NCI-H460 (cell line): ENCODE data around the gene UCHL1.

RAMPAGE:
- cytosol, long total RNA, result no peak
- long total RNA, result no peak
- nucleus, long total RNA, result no peak
Measured at GRCh38 chr4:40970241-40971239, 220.8 kb downstream of the NSUN7 start.

RAMPAGE:
- cytosol, long total RNA, result no peak
- long total RNA, result no peak
- nucleus, long total RNA, result no peak
Measured at GRCh38 chr4:41050595-41051322, 163.6 kb downstream of the APBB2 start.

GRCh38 chr4:41142938-41143777 lies 71.2 kb downstream of the APBB2 start:
RAMPAGE:
- cytosol, long total RNA, result no peak
- long total RNA, result no peak
- nucleus, long total RNA, result no peak

DNA sequence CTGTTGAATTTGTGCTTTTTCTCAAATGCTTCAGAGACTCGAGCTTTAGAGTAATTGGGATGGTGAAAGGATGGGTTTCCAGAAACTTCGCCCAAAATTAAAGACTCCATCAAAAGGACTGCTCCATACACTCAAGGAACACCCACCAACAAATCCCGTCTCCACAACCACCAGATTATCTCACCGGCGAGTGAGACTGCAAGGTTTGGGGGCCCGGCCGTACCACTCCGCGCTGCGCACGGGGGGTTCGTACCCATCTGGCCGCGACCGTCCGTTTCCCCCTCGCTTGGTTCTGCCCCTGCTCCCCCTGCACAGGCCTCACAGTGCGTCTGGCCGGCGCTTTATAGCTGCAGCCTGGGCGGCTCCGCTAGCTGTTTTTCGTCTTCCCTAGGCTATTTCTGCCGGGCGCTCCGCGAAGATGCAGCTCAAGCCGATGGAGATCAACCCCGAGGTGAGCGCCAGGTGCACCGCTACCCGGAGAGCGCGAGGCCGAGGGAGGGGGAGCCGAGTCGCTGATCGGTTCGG lies at the start of gene UCHL1:
TSS of gene UCHL1 (plus strand) at position 370 of the 525 bp plus-strand sequence.
RAMPAGE:
- cytosol, long total RNA, result start-site peak on the plus strand centred at position 372 of the sequence, 7 bp wide, 47,574 and 12,488 reads in 2 replicates
- long total RNA, result start-site peak on the plus strand centred at position 387 of the sequence, 36 bp wide, 26,577 and 14,228 reads in 2 replicates
- nucleus, long total RNA, result start-site peak on the minus strand centred at position 166 of the sequence, 39 bp wide, 15 and 26 reads in 2 replicates

DNA sequence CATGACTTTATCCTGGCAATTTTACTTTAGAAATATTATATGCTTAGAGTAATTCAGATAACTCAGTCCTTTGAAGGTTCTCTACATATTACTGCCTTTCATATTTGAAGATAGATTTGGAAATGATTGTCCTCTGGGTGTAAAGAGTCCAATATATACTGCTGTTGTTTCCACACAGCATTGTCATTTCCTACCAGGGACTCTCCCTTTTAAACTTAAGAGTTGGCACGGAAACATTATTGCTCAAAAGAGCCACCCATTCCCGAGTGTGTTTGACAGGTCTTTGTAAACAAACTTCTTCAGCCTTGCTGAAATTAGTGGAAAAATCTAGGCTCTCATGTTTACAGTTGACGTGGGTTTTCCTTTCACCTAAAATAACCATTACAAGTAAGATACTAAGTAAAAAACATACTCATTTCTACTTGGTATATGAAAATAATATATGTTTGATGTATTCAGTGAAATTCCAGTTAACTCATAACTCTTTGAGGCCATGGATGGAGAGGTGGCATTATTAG lies 111.4 kb upstream of the LIMCH1 start:
RAMPAGE:
- cytosol, long total RNA, result no peak
- long total RNA, result no peak
- nucleus, long total RNA, result no peak

RAMPAGE:
- cytosol, long total RNA, result no peak
- long total RNA, result no peak
- nucleus, long total RNA, result no peak
Measured at GRCh38 chr4:41569525-41570358, 31.8 kb downstream of the LIMCH1 start.

RAMPAGE:
- cytosol, long total RNA, result no peak
- long total RNA, result no peak
- nucleus, long total RNA, result no peak
Measured at GRCh38 chr4:41643979-41644960, 104.3 kb downstream of the PHOX2B start.

GRCh38 chr4:41684627-41685008 lies 63.9 kb downstream of the PHOX2B start:
RAMPAGE:
- cytosol, long total RNA, result no peak
- long total RNA, result no peak
- nucleus, long total RNA, result no peak

DNA sequence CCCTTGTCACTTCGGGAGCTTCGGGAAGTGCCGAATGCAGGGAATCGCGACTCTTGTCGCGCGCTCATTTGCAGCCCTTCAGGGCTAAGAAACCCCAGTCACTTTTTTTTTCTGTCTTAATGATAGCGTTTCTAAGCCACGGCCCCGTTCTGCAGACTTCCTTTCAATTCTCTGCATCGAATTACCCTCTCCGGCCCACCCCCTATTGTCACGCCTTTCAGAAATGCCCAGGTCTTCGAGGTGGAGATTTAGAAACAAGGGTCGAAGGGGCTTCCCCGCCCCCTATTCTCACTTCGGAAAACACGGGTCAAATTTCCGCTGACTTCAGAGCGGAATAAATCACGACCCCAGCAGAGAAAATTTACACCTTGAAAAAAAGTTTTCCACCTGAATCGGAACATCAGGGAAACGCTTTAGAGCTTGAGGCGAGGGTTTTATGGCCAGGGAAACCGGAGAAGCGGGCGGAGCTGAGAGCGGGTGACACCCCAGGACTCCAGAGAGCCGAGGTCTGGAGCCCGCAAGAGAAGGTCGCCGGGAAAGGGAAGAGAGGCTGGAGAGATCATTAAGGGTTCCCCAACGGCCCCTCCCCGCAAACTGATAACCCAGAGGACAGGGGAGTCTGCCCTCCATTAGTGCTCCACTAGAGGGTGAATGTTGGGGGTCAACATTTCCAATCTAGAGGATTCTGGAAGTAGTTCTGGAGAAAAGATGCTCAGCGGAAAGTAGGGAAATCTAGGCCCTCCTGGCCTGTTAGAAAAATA lies 1.6 kb downstream of the SHISA3 start:
RAMPAGE:
- cytosol, long total RNA, result no peak
- long total RNA, result no peak
- nucleus, long total RNA, result no peak

DNA sequence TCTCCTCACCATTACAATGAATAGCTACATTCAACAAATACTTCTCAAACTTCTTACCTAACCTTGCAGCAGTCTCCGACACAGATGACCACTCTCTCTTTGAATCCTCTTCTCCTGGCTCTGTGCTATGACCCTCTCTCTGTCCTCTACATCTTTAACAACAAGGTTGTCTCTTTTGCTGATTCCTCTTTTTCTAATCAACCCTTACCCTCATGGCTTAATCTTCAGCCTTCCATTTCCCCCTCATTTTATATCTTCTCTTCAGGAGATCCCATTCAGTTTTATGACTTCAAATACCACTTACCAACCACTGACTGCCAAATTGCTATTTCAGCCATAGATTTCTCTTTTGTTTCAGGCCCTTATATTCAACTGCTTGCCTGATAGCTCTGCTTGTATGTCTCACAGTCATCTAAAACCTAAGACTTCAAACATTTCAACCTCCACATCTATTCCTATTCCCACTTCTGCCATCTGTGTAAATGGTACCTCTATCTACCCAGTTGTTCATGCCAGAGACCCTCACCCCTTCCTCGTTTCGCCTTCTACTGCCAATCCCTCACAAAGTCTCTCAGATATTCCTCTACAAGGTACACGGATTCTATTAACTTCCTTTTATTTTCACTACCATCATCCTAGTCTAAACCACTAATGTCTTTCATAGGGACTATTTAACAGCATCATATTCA lies 110.0 kb downstream of the ATP8A1 start:
RAMPAGE:
- cytosol, long total RNA, result no peak
- long total RNA, result no peak
- nucleus, long total RNA, result no peak

GRCh38 chr4:42641826-42642326 lies 15.0 kb downstream of the ATP8A1 start:
RAMPAGE:
- cytosol, long total RNA, result no peak
- long total RNA, result no peak
- nucleus, long total RNA, result no peak

RAMPAGE:
- cytosol, long total RNA, result no peak
- long total RNA, result no peak
- nucleus, long total RNA, result no peak
Measured at GRCh38 chr4:42806406-42806697, 86.2 kb upstream of the GRXCR1 start.

GRCh38 chr4:43300675-43300874 lies 408.1 kb downstream of the GRXCR1 start:
RAMPAGE:
- cytosol, long total RNA, result no peak
- long total RNA, result no peak
- nucleus, long total RNA, result no peak

DNA sequence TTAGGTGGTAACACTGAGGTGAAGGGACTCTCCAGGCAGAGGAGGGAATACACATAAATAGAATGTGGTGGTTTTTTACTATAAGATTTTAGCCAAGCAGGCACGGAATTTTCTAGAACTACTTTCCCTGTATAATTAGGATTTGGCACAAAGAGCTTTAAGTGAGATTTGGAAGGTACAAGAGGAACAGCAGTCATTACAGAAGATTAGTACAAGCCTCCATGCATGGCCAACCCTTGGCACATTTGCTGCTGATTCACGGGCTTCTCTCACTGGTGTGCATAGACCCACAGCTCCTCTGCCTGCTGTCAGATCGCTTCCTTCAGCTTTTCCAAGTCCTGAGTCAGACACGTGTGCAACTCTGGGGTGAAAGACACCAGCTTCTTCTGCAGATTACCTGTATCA lies 685.5 kb downstream of the KCTD8 start:
RAMPAGE:
- cytosol, long total RNA, result no peak
- long total RNA, result no peak
- nucleus, long total RNA, result no peak

DNA sequence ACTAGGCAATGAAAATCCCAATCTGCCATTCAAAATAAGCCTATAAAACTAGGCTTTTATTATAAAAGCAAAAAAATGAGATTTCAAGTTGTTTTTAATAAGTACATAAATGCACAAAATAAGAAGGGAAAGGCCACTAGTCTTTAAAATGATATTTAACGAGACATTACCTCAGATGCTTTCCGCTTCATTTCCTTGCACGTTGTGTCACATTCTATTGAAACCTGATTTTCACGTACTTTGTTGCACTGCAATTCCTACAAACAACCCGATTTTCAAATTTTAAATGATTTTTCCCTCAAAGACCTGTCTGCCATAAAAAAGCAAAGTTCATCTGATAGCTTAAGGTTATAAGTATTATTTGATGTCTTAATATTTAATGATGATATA lies 13.8 kb upstream of the CORIN start:
RAMPAGE:
- cytosol, long total RNA, result no peak
- long total RNA, result no peak
- nucleus, long total RNA, result no peak

RAMPAGE:
- cytosol, long total RNA, result no peak
- long total RNA, result no peak
- nucleus, long total RNA, result no peak
Measured at GRCh38 chr4:47913374-47914418, 687 bp downstream of the NFXL1 start.

DNA sequence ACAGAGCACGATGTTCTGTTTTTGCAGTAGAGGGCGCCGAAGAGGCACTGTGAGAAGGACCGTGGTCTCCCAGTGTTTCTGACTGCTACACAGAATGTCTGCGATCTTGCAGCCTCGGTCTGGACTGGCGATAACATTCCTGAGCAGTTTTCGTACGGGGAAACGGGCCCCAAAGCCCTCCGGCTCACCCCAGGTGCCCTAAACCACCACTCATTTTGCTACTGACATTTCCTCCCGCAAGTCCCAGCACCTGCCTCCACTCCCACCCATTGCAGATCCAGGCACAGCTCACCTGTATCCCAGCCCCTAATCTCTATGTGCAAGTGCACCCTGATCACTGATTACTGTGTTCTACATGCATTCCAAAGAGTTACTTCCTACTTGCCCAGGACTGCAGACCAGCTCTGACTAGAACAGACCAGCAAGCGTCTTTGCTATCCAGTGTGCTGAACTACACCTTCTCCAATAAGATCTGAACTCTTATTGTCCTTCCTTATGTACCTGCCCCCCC lies 12.4 kb upstream of the NFXL1 start:
RAMPAGE:
- cytosol, long total RNA, result no peak
- long total RNA, result no peak
- nucleus, long total RNA, result no peak

DNA sequence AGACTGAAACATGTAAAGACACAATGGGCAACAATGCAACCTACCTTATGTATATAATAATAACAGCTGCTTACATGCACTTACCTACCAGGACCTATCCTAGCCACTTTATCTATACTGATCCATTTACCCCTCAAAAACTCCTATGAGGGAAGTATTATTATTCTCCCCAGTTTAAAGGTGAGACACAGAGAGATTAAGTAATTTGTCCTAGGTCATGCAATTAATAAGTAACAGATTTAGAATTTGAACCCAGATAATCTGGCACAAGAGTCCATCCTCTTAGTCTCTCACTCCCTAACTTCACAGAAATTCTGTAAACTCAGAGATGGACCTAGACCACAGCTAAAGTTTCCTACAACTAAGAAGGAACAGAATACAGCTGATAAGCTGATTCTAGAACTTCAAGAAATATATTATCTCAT lies 58.7 kb downstream of the TEC start:
RAMPAGE:
- cytosol, long total RNA, result no peak
- long total RNA, result no peak
- nucleus, long total RNA, result no peak

GRCh38 chr4:48331555-48332039 lies 9.7 kb upstream of the SLAIN2 start:
RAMPAGE:
- cytosol, long total RNA, result no peak
- long total RNA, result no peak
- nucleus, long total RNA, result no peak

DNA sequence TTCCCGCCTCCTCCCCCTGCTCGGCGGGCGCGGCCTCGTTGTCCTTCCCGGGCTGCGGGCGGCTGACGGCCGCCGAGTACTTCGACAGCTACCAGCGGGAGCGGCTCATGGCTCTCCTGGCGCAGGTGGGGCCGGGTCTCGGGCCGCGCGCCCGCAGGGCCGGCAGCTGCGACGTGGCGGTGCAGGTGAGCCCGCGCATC lies 282 bp downstream of the ZAR1 start:
RAMPAGE:
- cytosol, long total RNA, result no peak
- long total RNA, result no peak
- nucleus, long total RNA, result no peak